Smooth muscle cell (in vitro differentiated cells): ENCODE measurements around a stretch of chr7.

DNA sequence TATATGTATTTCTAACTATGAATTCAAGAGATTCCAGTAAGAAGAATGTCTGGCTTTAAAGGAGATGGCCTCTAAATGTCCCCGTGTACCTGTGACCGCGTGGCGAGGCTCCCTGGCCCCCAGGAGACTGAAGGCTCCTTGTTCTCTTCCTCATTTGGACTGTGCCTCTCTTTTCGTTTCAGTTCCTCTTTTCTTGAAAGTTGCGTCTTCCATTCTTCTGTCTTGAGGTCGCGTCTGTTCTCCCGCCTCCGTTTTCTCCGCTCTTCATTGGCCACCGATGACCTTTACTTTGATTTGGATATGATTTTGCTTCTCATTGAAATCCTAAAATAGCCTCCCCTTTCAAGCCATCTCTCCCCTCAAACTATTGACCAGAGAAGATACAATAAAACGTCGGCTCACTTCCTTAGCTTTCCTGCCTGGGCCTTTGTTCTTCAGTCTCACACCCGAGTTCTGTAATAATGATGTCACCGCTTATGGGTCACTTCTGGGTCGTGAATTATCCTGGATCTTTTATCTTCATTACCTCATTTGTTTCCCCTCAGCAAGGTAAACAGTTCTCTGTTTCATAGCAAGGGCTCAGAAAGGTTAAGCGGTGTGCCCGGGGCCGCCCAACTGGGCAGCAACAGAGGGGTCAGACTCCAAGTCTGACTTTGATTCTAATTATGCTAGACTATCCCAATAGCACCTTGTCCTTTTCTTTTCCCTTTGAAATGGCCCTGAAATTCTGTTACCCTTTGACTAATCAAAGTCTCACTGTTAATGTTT lies 28.8 kb downstream of the WIPI2 start:
- RAMPAGE, long total RNA: no peak

DNA sequence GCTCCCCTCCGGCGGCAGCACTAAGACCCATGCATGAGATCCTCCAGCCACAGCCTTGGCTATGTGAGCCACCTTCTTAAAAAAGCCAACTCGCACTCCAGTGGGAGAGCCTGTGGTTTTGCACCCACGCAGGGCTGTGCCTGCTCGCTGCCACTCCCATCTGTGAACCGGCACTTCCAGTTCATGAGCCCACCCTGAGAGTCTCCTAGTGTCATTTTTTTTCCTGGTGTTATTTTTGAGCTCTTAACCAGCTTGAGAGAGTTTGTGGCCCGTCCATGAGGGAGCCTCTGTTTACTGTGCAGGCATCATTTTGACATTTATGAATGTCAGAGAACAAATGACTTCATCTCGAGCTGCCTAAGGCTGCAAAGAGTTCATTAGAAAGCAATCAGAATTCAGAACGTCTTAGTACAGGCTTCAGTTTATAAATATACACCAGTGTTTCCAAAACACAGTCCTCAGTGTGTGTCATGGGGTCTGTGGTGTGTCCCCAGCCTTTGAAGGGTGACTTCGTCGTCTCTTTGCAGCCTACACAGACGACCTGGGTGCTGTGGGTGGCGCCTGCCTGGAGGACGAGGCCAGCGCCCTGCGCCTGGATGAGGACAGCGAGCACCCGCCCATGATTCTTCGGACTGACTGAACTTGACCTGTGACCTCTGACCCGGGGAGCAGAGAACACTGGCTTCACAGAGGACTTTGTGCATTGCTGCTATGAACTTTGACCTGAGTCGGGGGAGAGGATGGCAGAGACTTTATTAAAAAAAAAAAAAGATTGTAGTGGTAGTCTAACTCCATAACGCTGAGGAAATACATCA lies 40.5 kb downstream of the WIPI2 start:
- RAMPAGE, long total RNA: no peak

GRCh38 chr7:5273568-5274388 lies 9.0 kb upstream of the SLC29A4 start:
- RAMPAGE, long total RNA: no peak

DNA sequence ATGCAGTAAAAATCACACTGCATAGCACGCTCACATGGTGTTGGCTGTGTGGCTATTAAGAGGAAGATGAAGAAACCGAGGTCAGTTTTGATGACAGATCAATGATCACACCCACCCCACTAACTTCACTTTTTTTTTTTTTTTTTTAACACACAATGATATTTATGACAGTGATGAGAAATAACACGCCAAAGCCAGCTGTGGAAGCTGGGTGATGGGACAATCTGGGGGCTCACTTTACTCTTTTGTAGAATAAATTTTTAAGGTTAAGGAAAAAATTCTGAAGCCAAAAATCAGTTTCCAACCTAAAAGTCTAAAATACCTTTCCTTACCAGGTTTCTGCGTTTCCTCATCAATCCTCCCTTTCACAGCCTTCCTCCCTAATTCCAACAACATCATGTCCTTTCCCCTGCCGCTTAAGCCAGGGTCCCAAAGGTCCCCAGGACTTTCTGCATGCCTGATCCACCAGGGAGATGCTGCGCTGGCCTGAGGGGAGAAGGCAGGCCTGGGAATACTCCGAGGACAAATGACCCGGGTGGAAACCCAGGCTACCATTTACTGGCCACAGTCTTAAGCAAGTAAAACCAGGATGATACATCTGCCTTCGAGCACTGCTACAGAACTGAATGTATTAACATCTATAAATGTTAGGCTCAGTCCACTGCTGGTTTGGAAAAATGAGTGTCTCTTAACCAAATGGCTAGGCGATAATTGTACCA lies 42.7 kb downstream of the FSCN1 start:
- RAMPAGE, long total RNA: no peak

- RAMPAGE, long total RNA: no peak
Observed at GRCh38 chr7:5690827-5691645, 90.4 kb downstream of the RNF216 start.

- RAMPAGE, long total RNA: start-site peak on the minus strand at chr7:5695501-5695548, 159 and 46 reads in 2 replicates
Observed at GRCh38 chr7:5695132-5696261, 86.0 kb downstream of the RNF216 start.

DNA sequence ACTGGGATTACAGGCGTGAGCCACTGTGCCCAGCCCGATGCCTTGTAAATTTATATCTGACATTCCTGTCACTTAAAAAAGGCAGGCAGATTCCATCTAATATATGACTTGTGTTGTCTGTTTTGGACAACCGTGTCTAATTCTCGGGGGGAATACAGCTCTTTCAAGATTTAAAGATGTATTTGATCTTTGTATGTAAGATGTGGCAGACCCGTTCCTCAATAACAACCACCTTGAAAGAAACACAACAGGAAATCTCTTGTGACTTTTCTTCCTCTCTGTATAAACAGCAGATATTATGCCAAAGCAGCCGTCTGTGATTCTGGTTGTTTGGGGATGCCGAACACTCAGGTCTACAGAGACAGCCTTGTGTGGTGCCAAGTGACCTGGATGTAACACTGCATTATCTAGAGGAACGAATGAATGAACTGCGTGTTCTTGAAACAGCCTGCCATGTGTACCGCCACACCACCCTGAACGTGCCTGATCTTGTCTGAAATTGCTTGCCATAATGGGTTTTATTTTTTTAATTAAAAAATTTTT lies 46.2 kb upstream of the OCM start:
- RAMPAGE, long total RNA: no peak

GRCh38 chr7:6011296-6011976 lies 2.4 kb downstream of the AIMP2 start:
- RAMPAGE, long total RNA: no peak

DNA sequence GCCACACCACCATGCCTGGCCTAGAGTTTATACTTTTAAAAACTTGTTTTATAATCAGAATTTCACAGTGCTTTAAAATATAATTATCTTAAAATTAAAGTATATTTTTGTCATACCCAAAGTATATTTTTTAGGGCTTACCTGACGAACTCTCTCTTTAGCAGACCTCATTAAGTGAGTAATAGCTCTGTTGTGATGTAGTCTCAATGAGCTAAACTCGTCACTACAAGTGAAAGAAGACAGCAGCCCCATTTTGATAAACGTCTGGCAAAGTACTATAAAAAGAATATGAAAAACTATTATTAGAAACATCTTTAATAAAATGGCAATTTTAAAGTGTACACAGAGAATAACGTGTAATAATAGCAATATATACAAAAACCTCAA lies 9.2 kb downstream of the EIF2AK1 start:
- RAMPAGE, long total RNA: no peak

GRCh38 chr7:6232376-6232953 lies 40.0 kb downstream of the CYTH3 start:
- RAMPAGE, long total RNA: no peak

- RAMPAGE, long total RNA: no peak
Observed at GRCh38 chr7:6403544-6404640, 29.6 kb downstream of the RAC1 start.

GRCh38 chr7:6461751-6463102 lies 14.5 kb upstream of the DAGLB start:
- RAMPAGE, long total RNA: no peak

GRCh38 chr7:6611588-6611842 lies 3.9 kb upstream of the ZNF853 start:
- RAMPAGE, long total RNA: no peak

DNA sequence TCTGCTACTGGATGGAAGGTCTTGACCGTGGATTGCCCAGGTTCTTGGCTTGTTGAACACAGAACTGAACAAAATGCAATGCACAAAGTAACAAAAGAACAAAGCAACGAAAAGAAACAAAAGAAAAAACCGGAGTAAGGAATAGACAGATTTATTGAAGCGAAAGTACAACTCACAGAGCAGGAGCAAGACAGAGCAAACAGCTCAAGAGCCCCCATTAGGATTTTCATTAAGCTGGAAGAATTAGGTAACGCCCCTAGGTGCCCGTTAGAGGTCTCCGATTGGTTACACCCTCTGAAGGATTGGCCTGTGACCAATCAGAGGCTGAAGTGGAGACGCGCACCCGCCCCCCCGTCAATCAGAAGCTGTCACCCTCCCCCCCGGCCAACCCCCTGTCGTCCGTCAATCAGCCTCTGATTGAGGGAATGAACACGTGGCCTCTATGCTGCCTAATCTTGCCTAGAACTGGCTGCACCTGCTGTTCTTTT lies 1.0 kb upstream of the CCZ1B start:
- RAMPAGE, long total RNA: no peak

- RAMPAGE, long total RNA: no peak
Observed at GRCh38 chr7:7100395-7100769, 82.0 kb upstream of the C1GALT1 start.

DNA sequence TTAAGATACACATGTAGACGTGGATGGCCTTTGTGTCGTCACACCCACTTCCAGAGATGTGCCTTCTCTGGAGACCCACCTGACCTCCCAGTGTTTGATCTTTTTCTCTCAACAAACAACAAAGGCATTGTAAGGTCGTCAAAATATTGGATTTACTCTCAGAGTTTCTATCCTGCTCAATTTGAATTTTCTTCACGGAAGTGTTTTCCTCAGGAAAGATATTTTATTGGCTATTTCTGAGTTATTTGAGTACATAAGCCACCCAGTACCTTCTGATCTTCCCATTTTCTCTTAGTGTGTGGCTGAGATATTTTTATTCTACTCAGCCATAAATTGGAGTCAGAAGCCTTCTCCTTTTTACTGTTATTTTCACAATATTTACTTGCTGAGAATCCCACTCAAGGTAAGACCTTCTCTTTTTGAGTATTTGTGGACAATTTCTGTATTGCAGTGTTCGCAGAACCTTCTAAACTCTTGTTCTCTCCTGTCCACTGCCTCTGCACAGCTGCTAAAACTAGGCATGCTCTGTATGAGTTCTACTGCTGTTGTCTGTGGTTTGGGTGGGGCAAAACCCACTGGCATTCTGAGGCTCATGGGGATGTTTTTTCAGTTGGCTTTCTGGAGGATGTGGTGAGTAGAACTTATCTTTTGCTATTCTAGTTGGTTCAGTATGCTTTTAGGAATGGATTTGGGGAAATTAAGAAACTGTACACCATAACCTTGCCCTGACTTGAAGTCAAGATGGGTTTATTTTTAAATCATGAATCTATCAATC lies 25.4 kb upstream of the C1GALT1 start:
- RAMPAGE, long total RNA: no peak

DNA sequence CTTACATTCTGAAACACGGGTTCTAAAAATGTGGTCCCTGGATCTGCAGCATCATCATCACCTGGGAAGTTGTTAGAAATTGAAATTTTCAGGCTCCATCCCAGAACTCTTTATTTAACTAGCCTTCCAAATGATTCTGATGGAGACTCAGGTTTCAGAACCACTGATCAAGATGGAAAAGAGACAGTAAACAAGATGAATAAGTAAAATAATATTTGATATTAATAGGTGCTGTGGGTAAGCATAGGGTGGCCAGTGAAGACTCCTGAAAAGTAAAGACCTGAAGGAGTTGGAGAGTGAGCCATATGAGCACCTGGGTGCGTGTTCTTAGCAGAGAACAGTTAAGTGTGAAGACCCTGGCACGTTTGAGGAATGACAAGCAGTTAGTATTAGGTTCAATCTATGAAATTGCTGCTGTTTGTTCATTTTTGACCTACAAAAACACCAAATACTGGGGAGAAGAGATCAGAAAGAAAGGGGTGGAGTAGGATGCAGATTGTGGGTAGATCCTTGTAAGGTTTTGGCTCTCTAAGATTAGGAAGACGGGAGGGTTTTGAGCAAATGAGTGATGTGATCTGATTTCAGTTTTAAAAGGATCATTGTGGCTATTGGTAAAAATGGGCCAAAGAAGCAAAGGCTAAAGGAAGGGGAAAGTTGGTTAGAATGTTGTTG lies 4.2 kb downstream of the C1GALT1 start:
- RAMPAGE, long total RNA: no peak

GRCh38 chr7:7236031-7236379 lies 53.7 kb downstream of the C1GALT1 start:
- RAMPAGE, long total RNA: no peak

DNA sequence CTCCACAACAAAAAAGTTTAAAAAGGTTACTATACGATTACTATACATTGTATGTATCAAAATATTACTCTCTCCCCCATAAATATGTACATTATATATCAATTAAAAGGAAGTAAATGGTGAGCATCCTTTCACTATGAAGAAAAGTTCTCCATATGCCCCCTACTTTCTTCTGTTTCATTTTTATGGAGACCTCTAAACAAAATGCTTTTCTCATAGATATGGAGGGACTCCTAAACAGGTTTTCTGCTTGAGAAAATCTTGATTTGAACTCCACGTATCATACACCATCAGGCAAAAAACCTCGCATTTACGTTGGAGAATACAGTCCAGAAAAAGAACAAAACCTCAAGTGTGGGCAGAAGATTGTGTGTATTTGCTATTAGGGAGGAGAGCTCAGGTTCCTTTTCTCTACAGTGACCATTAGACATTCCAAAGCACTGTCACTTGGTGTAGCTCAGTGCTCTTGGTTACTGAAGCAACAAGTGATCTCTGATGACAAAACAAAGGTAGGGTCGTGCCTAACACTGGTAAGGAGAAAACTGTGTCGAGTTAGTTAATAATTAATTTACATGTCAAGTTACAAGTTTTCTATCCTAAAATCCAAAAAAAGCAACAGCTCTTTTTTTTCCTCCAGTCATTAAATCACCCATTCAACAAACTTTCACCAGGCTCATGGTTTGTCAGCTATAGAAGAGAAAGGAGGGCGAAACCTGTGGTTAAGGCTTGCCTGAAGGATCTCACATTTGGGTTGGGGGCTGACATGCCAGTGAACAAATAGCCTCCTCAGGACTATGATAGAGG lies 72.5 kb downstream of the C1GALT1 start:
- RAMPAGE, long total RNA: no peak

- RAMPAGE, long total RNA: no peak
Observed at GRCh38 chr7:7567794-7568387, 1.2 kb downstream of the MIOS start.